CMK (cell line): ENCODE results near the genes PDZK1, ANKRD35 and TXNIP.

- RRBS = no CpG with 5 or more reads among the region's 18 CpGs
Observed at GRCh38 chr1:144560027-144560308, 32.7 kb upstream of the PPIAL4F start.

GRCh38 chr1:144952445-144953024 is 142.6 kb downstream of the SRGAP2B start:
- RRBS = no CpG with 5 or more reads among the region's 1 CpG

GRCh38 chr1:145129028-145129291 is 33.2 kb downstream of the FAM72D start:
- RRBS = no CpG with 5 or more reads among the region's 8 CpGs

- RRBS = no CpG with 5 or more reads among the region's 28 CpGs
Observed at GRCh38 chr1:145169375-145170082, 72.4 kb downstream of the PPIAL4D start.

DNA sequence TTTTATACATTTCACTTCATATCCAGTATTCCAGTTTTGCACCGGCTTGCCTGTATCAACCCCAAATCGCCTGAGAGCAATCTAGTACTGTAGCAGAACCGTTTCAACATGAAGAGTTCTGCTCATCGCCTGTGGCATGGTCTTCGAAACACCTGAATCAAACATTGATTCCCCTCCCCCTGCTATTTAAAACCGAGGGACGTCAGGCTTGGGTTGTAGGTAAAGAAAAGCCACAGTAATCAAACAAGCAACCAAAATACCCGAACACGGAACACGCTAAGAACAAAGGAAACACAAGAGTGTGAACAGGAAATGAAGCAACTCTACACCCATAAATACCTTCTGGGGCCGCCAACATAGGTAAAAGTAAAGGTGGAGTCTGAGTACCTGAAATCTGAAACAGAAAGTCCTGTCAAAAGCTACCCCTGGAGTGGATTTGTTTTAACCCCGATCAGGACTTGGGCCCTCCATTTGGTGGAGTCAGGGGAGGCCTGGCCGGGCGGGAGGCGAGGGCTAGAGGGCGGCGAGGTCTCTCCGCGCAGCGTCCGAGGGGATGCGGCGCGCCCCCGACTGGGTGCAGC is 27.5 kb downstream of the PPIAL4D start:
- RRBS = no CpG with 5 or more reads among the region's 25 CpGs

GRCh38 chr1:145215711-145216251 is 26.2 kb downstream of the PPIAL4D start:
- RRBS = 1% methylated on average over 6 of the region's 44 CpGs

- RRBS = no CpG with 5 or more reads among the region's 15 CpGs
Observed at GRCh38 chr1:145424484-145424984, 869 bp downstream of the NBPF20 start.

DNA sequence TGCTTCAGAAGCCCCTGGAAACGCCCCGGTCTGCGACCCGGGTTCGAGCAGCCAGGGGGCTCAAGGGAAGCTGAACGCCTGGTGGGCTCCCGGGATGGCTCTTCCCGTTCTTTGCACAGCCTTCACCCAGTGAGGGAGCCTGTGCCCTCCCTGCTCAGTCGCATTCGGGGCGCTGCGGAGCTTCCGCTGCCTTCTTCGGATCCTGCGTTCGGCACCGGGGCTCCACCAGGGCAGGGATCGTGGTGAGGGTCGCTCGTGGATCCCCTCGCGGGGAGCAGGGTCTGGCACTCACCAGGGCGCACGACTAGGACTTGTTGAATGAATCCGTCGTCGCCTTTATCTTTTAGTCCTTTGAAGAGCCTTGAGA is 50.3 kb upstream of the NBPF20 start:
- RRBS = no CpG with 5 or more reads among the region's 27 CpGs

DNA sequence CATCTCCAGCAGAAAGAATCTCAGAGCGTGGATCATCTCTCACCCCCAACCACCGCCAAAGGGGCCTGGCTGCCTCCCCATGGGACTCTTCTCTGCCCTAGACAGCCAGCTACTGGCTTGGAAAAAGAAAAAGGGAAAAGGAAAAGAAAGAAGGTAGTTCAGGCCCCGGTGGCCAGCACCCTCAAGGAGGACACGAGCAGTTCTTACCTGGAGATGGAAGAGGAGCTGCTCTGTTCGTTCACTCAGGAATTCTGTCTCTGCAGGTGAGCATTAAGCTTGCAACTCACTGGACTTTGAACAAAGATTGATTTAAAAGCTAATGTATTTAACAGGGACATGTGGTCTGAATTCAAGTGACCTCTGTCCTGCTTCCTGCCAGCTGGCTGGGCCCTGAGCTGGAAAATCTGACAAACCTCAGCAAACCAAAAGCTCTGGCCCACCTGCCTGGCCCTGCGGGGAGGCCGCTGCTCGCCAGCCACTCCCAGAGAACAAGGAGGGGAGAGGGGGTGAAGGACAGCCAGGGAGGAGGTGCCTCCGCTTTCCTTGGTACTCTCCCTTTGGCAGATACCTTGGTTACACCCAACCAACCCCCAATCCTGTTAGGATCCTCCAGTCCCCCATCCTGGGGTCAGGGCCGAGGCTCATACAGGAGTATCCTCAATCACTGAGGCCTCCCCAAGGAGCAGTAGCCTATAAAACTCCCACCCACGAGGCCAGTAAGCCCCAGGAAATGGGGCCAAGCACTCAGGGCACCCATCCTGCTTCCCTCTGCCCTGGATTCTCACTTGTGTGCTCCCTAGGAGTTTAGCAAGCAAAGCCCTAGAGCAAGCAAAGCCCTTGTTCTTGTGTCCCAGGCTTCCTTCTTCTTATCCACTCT is at the start of gene PDZK1:
TSS of gene PDZK1 (minus strand) at position 259 of the 877 bp plus-strand sequence.
- RRBS = 67% methylated on average over 1 of the region's 11 CpGs

- RRBS = no CpG with 5 or more reads among the region's 1 CpG
Observed at GRCh38 chr1:145777234-145777973, 46.5 kb downstream of the RNF115 start.

GRCh38 chr1:145822551-145822750 is 1.4 kb downstream of the RNF115 start:
- RRBS = no CpG with 5 or more reads among the region's 1 CpG

DNA sequence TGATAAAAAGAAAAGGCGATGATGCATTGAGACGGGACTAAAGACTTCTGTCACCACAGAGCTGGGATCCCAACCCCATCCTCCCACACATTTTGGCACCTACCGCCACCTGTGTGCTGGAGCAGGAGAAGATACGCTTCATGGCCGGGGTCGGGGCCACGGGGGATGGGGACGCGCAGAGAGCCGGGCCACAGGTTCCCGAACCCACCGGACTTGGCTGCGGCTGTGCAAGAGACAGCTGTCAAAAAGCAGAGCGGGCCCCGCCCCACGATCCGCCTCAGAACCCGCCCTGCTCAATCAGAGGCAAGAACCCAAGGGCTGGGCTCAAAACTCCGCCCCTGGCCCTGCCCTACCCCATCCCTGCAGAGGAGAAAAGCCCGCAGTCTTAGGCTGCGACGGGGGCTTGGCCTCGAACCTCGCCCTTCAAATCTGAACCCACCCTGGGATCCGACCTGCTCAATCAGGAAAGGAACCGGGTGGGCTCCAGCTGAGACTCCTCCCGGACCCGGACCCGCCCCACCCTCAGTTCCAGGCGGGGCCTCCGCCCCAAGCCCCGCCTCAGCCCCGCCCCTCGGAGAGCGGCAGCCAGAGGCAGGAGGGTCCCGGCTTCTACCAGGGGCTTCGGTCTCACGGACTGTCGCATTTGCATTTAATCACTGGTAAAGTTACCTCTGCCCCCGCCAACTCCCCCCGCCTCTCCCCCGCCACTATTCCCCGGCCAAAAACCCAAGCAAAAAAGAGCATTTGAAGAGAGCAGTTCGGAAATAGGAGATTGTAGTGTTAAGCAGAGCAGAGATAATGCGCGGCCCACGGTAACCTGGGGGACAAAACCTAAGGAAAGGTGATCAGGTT is at the start of gene ANKRD35:
TSS of gene ANKRD35 (minus strand) at position 250 of the 852 bp plus-strand sequence.
- RRBS = 5% methylated on average over 15 of the region's 47 CpGs

GRCh38 chr1:145956827-145957272 is 967 bp downstream of the LIX1L start:
- RRBS = no CpG with 5 or more reads among the region's 2 CpGs

DNA sequence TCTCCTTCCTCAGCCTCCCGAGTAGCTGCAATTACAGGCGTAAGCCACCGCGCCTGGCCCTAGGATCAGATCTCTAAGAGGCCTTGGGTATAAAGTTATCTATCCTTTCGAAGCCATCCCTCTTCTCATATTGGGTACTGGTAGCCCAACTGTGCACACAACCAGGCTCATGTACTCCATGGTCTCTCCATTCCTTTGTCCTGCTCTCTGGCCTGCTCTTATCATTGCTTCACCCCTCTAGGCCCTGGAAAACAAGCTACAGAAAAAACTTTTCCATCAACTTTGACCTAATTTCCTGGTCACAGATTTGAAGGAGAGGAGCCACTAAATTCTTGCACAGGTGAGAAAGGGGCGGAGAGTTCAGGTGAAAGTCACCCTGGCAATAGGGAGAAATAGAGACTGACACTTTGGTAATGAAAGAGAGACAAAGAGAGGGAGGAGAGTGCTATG is 6.1 kb downstream of the TXNIP start:
- RRBS = no CpG with 5 or more reads among the region's 6 CpGs

DNA sequence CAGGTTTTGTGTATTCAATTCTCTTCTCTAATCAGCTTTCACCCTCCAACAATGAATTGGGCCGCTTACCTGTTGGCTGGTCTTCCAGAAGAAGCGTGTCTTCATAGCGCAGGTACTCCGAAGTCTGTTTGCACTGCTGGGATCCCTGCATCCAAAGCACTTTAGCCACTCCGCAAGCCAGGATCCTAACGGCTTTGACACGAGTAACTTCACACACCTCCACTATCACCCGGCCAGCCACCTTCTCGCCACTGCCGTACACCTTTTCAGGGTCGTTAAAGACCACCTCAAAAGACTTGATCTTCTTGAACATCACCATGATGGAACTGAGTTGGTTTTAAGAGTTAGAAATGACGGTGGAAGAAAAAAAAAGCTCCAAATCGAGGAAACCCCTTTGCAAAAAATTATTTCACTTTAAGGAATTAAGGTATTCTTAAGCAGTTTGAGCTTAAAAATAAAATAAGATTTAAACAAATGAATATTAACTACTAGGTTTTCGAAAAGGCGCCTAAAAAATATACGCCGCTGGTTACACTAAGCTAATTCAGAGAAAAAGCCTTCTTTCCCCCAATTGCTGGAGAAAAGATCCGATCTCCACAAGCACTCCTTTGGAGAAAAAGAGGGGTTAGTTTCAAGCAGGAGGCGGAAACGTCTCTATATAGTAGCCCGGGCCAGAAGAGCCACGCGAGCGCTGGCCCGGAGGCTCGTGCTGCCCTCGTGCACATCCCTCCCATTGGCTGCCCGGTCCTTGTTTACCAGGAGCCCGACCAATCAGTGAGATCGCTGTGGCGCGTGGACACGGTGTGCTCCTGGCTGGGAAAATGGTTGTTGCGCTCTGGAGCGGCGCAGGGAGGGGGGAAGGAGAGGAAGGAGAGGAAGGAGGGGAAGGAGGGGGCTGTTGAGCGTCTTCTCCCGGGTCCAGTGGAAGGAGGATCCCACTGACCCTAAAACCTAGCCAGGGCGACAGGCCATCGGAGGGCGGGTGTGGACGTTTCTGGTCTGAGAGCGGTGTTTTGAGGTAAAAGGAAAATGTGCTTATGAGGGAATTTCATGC is at the start of gene TXNIP:
TSS of gene TXNIP (minus strand) at position 632 of the 1,054 bp plus-strand sequence.
- RRBS = 2% methylated on average over 4 of the region's 43 CpGs

DNA sequence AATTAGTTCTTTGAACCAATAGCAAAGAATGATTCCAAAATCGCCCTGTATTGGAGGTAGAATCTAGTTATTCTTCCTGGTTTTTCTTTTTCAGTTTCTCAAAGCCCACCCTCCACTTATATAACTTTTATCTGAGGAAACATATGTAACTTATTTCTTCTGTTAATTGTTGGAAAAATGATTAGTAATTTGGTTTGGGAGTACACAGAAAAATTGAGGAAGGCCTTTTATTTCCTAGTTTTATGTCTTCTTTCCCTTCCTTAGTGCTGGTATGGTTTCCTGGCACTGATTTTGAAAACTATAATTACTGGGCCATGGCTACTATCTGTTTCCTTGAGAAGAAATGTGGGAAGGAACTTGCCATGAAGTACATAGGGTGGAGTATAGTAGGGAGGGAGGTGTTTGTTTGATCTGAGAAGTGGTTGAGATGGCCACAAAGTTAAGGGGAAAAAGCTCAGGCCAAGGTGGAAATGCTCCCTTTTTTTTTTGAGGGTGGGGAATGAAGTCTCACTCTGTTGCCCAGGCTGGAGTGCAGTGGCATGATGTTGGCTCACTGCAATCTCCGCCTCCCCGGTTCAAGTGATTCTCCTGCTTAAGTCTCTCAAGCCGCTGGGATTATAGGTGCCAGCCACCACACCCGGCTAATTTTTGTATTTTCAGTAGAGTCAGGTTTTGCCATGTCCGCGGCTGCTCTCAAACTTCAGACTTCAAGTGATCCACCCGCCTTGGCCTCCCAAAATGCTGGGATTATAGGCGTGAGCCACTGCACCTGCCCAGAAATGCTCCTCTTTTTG is 11.4 kb downstream of the HJV start:
- RRBS = no CpG with 5 or more reads among the region's 9 CpGs

DNA sequence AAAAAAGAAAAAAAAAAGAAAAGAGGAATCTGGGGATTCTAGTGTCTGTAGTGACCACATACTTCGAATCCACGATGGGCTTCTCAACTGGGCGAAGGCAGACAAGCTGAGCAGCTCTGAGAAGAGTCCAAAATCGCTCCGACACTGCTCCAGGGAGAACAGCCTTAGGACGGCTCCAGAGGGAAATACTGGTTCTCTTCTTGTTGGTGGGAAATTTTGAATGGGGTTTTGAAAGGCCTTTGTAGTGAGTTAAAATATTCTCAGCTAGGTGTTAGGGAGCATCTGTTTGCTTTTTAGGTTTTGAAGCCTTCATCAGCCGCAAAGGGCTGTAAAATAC is 18.3 kb upstream of the HJV start:
- RRBS = no CpG with 5 or more reads among the region's 7 CpGs

GRCh38 chr1:147110027-147110401 is 62.3 kb downstream of the PRKAB2 start:
- RRBS = no CpG with 5 or more reads among the region's 1 CpG